Measurements from ENCODE around the genes FGF22, FSTL3, CFD and GRIN3B.

GRCh38 chr19:386696-387097 lies 10.9 kb upstream of the THEG start:
- RRBS: no CpG with 5 or more reads among the region's 13 CpGs

GRCh38 chr19:401848-402393 lies 7.0 kb downstream of the C2CD4C start:
- RRBS: 6% methylated on average over 4 of the region's 36 CpGs

DNA sequence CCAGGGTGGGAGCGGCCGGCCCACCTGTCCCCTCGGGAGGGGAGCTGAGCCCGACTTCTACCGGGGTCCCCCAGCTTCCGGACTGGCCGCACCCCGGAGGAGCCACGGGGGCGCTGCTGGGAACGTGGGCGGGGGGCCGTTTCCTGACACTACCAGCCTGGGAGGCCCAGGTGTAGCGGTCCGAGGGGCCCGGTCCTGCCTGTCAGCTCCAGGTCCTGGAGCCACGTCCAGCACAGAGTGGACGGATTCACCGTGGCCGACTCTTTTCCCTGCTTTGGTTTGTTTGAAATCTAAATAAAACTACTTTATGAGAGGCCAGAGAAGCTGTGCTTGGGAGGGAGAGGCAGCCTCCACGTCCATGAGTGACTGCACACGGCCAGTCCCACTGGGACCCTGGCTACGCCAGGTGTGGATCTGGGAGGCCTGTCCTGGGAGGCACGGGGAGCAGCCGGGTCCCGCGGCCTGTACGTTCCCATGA lies 2.0 kb upstream of the GZMM start:
- RRBS: 88% methylated on average over 7 of the region's 28 CpGs

DNA sequence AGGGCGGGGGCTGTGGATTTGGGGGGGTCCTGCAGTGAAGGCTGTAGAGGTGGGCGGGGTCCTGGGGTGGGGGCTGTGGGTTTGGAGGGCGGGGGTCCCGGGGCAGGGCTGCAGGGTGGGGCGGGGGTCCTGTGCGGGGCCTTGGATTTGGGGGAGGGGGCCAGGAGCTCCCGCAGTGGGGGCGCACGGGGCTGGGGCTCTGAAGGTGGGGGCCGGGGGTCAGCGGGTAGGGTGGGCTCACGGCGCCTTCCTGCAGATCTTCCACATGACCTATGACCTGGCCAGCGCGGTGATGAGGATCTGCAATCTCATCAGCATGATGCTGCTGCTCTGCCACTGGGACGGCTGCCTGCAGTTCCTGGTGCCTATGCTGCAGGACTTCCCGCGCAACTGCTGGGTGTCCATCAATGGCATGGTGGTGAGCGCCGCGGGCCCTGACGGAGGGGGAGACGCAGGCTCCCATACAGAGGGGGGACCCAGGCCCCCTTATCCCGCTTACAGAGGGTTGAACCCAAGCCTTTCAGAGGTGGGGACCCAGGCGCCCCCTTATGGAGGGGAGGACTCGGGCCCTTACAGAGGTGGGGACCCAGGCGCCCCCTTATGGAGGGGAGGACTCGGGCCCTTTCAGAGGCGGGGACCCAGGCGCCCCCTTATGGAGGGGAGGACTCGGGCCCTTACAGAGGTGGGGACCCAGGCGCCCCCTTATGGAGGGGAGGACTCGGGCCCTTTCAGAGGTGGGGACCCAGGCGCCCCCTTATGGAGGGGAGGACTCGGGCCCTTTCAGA lies 15.3 kb downstream of the HCN2 start:
- RRBS: no CpG with 5 or more reads among the region's 35 CpGs

DNA sequence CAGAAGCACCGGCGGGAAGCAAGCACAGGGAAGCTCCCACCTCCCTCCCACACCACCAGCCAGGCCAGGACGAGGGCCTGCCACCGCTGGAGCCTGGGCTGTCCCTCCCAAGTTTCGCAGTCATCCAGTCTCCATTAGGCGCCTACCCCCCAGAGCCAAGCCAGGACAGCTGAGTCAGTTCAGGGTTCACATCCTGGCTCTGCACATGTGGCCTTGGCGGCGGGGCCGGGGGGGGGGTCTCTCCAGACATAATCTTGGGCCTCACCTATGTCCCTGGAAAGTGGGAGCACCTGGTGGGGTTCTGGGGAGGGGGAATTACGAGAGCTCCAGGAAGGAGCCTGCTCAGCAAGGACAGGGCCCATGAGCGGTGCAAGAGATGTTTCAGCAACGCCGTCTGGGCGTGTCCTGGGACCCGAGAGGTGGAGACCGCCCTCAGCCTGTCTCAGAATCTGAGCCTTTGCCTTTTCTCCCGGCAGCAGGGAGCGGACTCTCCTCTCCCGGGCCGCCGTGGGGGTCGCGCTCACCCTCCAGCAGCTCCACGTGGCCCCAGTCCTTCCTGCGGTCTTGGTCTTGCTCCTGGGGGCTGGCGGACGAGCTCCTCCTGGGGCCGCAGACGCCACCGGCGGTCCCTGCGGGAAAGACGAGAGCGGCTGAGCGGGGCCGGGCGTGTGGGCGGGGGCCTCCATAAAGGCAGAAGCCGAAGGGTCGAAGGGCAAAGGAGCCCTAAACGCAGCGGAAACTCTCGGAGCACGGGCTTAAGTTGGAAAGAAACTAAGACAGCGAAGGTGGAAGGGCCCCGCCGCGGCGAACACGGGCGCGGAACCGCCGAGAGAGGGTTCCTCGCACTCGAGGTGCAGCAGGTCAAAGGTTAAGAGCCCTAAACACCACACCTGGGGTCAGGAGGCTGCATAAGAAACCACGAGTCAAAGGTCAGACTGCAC lies 757 bp downstream of the POLRMT start:
- RRBS: 13% methylated on average over 8 of the region's 57 CpGs

GRCh38 chr19:639401-640237 lies at the start of gene FGF22:
Gene FGF22 (plus strand): TSS chr19:639879.
- RRBS: 3% methylated on average over 48 of the region's 109 CpGs

DNA sequence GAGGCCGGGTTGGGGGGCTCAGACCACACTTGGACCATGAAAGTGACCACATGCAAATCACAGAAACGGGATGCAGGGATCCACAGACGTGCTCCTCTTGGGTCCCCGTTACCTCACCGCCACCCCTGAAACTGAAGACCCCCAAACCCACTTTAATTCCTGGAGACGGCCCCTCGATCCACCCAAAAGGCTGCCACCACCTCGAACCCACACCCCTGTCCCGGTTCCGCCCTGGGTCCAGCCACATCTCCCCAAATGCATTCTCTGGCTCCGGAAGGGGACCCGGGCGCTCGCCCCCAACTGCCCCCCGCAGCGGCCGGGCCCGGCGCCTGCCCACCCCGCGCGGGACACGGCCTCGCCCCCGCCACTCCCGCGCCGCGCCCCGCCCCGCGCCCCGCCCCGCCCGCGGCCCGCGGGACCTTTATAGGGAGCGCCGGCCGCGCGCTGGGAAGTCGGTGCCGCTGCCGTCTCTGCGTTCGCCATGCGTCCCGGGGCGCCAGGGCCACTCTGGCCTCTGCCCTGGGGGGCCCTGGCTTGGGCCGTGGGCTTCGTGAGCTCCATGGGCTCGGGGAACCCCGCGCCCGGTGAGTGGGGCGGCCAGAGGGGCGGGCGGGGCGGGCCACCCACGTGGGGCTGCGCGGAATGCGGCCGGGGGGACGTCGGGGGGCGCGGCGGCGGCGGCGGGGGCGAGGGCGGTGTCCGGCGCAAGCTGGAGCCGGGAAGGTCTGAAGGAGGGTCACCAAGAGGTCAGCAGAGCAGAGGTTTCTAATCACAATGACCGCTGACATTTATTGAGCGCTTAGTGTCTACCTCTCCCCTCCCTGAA lies at the start of gene FSTL3:
Gene FSTL3 (plus strand): TSS at position 450 of the 826 bp plus-strand sequence.
- RRBS: 2% methylated on average over 45 of the region's 81 CpGs

DNA sequence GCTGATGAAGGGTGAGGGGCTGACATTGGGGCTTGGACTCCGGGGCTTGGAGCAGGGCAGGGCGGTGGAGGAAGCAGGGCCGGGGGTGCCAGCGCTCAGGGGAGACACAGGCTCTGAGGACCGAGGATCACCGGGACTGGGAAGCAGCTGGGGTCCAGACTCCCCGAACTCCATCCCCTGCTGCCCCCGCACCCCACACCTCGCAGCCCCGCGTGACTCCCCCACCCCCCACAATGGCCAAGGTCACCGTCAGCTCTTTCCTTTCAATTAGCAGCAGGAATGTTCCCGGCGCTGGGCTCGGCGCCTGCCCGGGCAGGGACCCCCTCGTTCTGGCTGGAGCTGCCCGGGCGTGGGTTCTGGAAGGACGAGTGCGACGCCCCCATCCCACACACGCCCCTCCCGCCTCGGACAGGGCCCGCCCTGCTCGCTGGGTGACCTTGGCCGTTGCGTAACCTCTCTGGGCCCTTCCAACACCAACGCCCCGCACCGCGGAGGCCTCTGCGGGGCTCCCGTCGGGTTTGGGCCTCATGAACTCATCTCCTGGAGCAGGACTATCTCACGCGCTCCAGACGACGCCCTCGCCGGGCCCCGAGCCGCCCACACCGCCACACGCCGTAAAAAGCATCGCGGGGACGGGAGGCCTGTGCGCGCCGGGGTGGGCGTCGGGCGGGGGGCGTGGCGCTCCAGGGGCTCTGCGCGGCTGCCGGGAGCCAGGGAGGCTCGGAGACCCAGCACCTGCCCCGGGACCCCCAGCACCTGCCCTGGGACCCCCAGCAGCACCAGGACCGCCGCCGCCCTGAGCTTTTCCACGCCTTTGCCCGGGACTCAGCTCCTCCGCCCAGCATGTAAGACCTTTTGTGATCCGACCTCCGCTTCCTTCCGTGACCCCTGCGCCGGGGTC lies 10.3 kb downstream of the PALM start:
- RRBS: 45% methylated on average over 39 of the region's 75 CpGs

DNA sequence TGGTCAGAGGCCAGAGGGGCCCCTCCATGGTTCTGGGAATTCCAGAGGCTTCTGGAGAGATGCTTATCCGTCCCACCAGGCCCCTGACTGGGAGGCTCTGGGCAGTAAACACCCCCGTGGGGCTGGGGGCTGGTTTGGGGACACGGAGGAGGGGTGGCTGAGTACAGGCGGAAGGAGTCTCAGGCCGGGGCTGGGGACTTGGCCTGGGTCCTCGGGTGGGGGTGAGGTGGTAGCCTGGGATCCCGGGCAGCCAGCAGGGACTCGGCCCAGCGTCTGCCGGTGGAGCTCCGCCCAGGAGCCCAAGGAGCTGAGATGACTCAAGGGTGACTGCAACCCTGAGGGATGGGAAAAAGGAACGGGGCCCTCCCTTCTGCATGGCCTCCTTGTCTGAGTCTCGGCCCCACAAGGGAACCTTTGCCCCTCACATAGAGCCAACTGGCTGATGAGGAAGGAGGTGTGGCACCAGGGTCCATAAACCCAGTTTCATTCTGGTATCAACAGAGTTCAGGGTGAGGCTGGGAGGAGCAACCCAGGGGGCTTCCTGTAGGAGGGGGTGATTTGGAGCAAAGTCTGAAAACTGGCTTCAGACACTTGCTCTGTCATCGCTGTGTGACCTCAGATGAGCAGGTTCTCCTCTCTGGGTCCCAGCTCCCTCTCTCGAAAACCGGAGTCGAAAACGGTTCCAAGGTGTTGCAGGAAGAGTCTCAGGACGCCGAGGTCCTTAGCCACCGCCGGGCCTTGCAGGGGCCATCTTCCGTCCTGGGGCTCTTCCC lies 768 bp downstream of the MISP start:
- RRBS: 62% methylated on average over 11 of the region's 23 CpGs

DNA sequence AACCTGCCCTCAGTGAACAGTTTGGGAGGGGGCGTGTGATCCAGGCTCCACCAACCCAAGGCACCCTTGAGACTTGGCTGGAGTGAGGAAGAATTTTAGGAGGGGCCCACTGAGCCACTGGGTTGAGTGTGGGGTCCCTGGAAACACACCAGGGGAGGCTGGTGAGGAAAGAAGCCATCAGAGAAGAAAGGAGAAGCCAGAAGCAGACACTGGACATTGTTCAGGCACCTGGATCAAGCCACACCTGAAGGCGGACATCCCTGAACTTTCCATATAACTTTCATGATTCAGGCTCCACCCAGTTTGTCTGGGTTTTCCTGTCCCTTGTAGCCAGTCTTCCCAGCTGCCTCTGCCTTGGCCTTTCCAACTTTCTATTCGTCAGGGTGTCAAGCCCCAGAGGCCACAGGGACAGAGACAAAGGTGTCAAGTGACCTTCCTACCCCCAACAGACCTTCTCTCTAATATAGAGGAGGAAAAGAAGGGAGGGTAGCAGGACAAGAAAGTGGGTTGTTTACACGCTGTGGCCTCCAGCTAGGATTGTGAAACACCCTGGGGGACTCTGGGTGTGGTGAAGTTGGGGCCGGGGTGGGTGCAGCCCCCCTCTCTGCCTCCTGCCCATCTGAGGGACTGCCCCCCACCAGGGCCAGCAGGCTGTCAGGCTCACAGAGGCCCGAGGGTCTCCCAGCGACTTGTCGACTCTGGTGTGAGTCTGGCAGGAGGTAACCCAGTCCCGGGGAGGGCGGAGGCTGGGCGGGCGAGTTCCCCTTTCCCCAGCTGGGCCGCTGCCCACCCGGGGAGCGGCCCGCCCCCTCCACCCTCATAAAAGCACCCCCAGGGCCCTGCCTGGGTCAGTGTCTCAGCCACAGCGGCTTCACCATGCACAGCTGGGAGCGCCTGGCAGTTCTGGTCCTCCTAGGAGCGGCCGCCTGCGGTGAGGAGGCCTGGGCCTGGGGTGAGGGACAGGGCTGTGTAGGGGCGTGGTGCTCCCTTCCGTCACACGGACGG lies at the start of gene CFD:
Gene CFD (plus strand): TSS at position 851 of the 1,005 bp plus-strand sequence.
- RRBS: 11% methylated on average over 6 of the region's 25 CpGs

- RRBS: 77% methylated on average over 2 of the region's 29 CpGs
These were observed 12.9 kb downstream of the CFD start for GRCh38 chr19:872220-872995.

GRCh38 chr19:901759-902743 lies 9.1 kb upstream of the MED16 start:
- RRBS: 83% methylated on average over 4 of the region's 23 CpGs

DNA sequence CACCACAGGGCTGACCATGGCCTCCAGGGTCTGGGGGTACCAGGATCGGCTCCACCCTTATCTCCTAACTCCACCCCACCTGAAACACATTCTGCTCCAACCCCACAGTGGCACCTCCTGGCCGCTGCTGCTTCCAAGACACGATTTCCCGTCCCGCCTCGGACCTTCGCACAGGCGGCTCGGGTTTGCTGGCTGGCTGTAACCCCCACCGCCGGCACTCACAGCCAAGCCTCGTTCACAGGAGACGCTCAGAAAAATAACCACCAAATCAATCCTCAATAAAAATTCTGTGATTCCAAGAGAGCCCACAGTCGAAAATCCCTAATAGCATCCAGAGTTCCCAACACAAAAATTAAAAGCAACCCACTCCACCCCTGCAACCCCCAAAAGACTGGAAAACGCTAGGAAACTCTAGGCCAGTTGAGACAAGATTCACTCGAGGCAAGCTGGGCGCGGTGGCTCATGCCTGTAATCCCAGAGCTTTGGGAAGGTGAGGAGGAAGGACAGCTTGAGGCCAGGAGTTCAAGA lies 8.8 kb downstream of the R3HDM4 start:
- RRBS: no CpG with 5 or more reads among the region's 18 CpGs

DNA sequence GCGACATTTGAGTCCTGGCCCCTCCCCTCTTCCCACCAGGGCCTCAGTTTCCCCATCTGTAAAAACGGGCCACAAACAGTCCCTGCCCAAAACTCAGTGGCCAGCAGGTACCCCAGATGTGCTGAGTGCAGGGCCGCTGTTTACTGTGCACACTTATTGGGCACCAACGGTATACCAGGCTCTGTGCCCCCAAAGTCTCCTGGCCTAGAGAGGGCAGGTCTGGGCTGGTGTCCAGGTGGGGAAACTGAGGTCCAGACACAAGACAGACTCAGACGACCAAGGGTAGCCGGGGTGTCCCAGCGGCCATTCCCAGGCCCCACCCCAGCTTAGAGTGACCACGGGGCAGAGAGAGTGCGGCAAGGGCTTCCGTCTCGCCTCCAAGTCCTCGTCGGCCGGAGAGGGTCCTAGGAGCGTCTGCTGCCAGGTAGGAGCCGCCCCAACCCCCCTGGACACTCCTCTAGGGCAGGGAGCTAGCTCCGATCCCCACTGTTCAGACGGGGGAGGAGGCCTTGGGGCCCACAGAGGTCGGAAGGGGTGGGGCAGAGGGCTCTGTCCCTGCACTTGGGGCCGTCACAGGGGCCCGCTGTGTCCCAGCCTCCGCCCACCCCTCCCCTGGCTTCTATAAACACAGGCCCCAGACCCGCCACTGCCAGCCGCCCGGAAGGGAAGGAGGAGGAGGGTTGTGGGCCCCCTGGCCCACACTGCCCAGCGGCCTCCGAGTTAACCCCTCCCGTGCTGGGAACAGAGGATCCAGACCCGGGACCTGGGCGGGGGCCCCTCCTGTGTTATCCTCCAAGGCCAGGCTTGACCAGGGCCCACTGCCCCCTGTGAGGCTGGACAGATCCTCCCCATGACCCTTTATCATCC lies 23.3 kb upstream of the WDR18 start:
- RRBS: 76% methylated on average over 8 of the region's 30 CpGs

DNA sequence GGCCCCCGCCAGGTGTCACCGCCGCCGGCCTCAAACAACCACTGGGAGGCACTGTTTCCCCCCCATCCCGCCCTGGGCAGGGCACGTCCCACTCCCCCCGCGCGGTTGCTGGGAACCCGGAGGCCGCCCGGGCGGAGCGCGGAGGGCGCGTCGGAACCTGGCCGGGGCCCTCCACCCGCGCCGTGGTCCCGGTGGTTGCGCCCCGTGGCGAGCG lies at the start of gene GRIN3B:
Gene GRIN3B (plus strand): TSS at position 213 of the 214 bp plus-strand sequence.
- RRBS: 3% methylated on average over 11 of the region's 27 CpGs

DNA sequence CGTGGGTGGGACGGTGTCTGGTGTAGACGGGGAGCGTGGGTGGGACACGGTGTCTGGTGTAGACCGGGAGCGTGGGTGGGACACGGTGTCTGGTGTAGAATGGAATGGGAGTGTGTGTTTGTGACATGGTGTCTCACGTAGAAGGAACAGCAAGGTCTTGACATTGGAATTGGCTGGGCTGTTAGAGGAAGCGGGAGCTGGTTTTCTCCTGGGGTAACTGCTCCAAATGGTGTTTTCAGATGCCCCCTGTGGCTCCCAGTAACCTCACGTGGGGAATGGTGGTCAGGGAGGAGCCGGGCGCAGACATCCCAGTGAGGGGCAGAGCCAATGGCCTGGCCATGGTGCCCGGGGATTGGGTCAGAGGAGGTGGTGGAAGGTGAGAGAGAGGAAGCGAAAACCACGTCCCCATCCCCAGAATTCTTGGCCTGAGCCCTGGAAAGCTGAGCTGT lies 4.7 kb upstream of the ABCA7 start:
- RRBS: 91% methylated on average over 3 of the region's 16 CpGs

DNA sequence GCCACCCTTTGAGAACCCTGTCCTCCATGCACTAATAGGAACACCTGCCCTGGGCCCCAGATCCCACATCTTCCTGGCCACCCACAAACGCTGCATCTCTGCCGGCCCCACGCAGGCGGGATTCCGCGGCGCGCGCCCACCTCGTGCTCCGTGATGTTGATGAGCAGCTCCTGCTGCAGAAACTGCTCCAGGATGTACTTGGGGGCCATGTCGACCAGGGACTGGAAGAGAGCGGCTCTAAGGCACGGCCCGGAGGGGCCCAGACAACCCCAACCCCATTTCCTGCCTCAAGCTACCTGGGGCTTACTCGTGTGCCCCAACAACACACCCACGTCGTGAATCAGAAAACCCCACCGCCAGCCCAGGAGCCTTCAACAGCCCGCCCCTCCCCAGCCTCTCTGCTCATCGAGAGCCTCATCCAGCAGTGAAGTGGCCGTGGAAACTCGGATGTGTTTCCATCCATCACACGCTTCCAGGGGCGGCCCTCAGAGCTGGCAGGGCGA lies 4.4 kb downstream of the POLR2E start:
- RRBS: no CpG with 5 or more reads among the region's 26 CpGs

- RRBS: 17% methylated on average over 3 of the region's 29 CpGs
These were observed 2.1 kb downstream of the SBNO2 start for GRCh38 chr19:1171674-1172667.

GRCh38 chr19:1174467-1174767 lies 349 bp upstream of the SBNO2 start:
- RRBS: no CpG with 5 or more reads among the region's 10 CpGs

DNA sequence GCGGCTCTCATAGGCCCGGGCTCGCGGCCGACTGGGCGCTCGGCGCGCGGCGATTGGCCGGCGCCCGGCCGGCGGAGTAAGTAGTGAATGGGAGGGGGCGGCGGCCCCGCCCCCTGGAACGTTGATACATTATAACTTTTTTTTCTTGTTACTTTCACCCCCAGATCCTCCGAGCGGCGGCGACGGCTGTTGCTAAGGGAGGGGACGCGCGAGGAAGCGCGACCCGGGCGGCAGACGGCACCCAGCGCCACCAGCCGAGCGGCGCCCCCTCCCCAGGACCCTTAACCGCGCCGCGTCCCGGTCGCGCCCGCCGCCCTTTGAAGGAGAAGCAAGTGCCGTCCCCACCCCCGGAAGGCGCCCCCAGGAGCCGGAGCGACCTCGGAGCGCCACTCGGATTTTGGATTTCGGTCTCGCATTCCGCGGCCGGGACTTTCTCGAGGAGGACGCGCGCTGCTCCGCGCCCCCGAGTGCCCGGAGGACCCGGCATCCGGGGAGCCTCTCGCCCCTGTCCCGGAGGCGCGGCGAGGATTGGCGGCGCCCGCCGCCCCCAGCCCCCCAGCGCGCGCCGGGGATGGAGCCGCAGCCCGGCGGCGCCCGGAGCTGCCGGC lies 1.4 kb downstream of the MIDN start:
- RRBS: 1% methylated on average over 58 of the region's 88 CpGs

Measured in AG10803 (cell line).